Mesangial cell (primary cell): ENCODE data around the genes FDCSP, AMBN and PPBP.

DNA sequence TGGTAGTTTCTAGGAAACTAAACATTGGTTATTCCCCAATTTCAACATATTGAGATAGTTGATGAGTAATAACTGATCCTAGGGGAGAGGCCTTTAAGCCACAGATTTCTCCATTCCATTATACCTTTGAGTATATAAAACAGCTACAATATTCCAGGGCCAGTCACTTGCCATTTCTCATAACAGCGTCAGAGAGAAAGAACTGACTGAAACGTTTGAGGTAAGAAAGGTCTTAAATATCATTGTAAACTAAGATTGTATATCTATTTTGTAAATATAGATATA is at the start of gene FDCSP:
Gene FDCSP, plus strand, starts transcription at position 162 of the 285 bp plus-strand sequence.
- RAMPAGE, long total RNA, result no peak

DNA sequence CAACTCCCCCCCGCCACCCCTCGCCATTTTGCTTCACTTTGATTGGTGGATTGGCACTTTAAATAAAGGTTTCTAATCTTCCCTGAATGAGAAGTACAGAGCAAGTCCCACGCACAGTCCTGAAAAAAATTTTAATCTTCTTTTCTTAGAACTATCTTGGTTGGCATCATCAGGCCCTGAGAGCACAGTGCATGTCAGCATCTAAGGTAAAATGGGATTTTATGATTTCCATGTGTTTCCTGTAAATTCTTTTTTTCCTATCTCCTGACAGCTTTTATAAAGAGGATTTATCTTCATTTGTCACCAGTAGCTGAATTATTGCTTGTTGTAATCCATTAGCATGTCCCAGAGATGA is at the start of gene AMBN:
Gene AMBN, plus strand, starts transcription at position 89 of the 355 bp plus-strand sequence.
- RAMPAGE, long total RNA, result no peak

- RAMPAGE, long total RNA, result no peak
Measured at GRCh38 chr4:70703858-70704369, 15.6 kb downstream of the UTP3 start.

DNA sequence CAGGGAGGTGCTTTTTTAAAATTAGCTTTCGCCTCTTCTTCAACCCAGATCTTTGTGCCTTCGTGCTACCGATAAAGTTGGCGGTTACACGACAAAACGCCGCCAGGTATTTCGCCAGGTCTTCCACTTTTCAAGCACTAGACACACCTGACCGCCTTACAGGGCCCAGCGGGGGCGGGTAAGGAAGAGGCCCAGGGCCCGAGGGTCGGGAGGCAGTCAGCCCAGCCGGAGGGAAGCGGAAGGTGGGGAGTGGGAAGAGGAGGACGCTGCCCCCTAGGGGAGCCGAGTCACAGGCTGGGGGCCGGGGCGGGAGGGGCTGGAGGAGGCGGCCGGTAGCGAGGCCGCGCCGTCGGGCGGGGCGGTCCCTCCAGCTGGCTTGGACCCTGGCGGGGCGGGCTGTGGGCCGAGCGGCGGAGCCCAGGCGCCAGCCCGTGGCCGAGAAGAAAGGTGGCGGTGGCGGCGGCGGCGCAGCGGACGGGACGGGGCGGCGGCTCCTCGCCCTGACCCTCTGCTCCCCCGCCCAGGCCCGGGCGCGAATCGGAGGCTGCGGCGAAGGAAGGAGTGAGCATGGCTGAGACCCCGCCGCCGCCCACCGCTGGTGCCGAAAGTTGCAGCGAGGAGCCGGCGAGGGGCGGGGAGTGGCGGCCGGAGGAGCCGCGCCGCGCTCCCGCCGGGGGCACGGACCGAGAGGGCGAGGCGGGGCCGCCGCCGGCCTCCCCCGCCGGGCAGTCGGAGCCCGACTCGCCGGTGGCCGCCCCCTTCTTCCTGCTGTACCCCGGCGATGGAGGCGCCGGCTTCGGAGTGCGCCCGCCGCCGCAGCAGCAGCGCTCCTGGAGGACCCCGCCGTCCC is 16.3 kb downstream of the UTP3 start:
- RAMPAGE, long total RNA, result no peak

- RAMPAGE, long total RNA, result start-site peak on the minus strand at chr4:70831539-70831684, 12 reads
Measured at GRCh38 chr4:70831302-70831775, 8.4 kb downstream of the GRSF1 start.

GRCh38 chr4:70838591-70839175 is 1.0 kb downstream of the GRSF1 start:
- RAMPAGE, long total RNA, result no peak

DNA sequence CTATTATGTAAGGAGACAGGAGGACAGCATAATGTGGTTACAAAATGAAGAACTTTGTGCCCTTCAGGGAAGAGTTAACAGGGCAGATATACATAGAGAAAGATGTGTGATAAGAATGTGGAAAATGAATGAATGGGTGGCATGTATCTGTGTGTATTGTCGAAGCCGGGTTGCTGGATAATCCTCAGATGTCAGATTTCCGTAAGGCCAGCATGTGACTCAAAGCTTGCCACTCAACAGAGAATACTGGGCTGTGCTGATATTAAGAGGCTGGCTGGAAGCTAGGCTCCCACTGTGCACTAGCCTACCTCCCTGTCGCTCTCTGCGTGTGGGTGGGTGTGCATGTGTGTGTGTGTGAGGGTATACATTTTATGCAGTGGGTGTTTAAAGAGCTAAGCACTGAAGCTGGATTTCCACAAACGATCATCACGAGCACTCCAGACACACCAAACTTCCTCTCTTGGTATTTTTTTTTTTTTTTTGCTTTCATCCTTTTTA is 48.8 kb downstream of the SLC4A4 start:
- RAMPAGE, long total RNA, result no peak

- RAMPAGE, long total RNA, result no peak
Measured at GRCh38 chr4:71765395-71765781, 18.5 kb downstream of the GC start.

DNA sequence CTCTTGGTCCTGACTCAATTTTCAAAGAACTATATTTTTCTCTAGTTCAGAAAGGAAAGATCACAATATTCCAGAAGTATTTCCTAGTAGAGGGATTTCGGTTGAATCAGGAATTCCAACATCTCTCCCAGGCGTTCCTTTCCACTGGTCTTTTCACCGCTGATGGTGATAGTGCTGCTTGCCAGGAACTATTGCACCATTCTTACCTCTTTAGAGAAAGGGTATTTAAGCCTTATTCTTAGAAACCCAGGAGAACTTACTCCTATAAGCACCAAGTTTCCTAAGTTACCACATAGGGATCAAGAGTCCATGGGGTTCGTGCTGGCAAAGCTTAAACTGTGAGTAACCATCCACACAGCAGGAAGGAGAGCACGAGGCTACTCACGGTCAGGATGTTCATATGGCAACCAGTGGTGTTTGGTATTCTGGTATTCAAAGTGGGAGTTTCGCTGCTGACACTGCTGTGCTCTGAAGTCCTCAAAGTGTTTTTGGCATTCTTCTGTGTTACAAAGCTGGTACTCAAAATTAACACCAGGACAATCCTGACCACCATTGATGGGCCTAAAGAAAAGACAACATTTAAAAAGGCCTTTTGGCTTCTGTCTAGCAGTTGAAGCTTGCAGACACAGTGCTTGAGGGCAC is 257.0 kb downstream of the ADAMTS3 start:
- RAMPAGE, long total RNA, result no peak

GRCh38 chr4:72666821-72667447 is 97.9 kb upstream of the ADAMTS3 start:
- RAMPAGE, long total RNA, result no peak

GRCh38 chr4:73100021-73100695 is 30.6 kb upstream of the COX18 start:
- RAMPAGE, long total RNA, result no peak

- RAMPAGE, long total RNA, result no peak
Measured at GRCh38 chr4:73115548-73116140, 46.1 kb upstream of the COX18 start.

- RAMPAGE, long total RNA, result no peak
Measured at GRCh38 chr4:73139593-73140415, 70.3 kb upstream of the COX18 start.

DNA sequence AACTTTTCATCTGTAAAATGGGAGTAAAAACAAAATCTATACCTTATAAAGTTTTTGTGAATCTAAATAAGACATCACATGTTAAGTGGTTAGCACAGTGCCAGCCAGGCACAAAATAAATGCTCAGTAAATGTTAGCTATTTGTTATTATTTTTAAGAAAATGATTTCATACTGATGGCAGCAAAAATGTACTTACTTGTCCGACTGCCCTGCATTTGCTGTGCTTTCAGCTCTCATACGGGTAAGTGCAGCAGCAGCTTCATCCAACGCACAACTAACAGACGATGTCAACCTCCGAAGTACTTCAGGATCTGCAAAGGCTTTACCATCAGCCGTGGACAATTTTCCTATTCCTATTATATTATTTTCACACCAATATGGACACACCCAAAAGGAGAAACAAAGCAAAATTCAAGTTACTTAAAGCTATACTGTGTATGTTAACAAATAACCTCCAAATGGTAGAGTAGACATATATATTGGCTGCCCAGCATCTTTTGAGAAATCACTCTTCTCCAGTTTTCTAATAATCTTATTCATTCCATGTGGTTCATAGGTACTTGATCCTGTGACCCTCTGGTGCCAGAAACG is 91.6 kb upstream of the COX18 start:
- RAMPAGE, long total RNA, result no peak

- RAMPAGE, long total RNA, result no peak
Measured at GRCh38 chr4:73222326-73223622, 35.8 kb downstream of the ANKRD17 start.

DNA sequence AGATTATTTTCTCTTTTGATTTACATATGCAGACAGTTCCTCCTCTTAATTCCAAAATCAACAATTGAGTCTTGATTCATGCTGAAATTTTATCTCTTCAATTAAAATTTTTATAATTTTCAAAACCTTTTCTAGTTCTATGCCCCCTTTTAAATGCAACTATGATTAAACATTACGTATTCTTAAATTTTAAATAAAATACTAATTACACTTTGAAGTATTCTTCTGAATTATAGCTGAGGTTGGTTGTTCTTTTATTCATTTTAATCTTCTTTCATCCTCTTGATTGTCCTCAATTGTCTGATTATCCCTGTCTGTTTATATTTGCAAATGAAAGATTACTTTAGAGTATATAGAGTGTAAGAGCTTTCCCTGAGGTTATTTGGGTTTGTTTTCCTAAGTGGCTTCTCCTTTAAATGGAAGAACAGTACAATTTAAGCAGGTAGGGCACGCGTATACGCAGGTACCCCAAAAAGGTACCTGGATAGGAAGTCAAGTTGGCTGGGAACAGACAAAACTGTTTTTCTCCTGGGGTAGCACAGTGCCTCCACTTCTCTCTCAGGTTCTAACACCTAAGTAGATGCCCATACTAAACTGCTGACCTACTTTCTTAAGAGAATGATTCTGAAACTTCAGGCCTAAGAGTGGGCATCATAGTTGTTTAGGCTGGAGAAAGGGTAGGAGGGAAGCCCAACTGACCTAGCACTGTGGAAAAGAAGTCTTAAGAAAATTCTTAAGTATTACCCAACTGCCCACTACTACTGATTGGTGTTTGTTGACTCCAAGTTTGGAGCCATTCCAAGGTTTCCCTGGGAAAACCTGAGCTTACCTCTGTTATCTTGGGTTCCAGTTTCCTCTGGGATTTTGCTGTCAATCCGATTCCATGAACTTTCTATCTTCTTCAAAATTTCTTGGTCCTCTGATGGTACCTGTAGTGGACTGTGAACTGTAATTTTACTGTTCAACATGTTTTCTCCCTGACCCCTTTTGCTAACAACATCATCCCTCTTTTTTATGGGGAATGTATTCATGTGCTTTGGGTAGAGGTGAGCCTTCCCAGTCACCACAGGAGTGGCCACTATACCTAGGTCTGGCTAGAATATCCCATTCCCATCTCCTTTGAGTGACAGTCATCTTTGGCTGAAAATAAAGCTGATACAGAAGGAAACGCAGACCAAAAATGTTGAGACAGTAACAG is 24.0 kb downstream of the ANKRD17 start:
- RAMPAGE, long total RNA, result no peak

DNA sequence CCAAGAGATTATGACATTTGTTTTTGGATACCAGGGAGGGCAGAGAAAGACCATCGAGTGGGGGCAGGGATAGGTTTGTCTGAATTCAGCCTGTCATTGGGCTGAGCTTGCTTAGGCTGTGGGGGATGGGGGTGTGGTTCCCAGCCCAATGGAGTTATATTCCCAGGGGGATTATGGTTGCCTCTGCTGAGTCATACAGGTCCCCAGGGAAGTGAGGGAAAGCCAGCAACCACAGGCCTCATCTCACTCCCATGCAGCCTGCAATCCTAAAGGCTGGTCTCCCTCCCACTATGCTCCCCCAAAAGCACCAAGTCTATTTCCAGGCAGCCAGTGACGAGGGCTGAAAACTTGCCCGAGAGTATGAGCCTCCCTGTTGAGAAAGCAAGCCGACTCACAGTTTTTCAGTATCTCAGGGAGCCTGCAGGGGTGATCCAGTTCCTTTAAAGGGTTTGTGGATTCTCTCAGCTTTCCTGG is 39.3 kb downstream of the AFM start:
- RAMPAGE, long total RNA, result no peak

GRCh38 chr4:73599070-73599718 is 21.0 kb downstream of the RASSF6 start:
- RAMPAGE, long total RNA, result no peak

GRCh38 chr4:73720786-73721212 is 19.6 kb upstream of the CXCL8 start:
- RAMPAGE, long total RNA, result no peak

DNA sequence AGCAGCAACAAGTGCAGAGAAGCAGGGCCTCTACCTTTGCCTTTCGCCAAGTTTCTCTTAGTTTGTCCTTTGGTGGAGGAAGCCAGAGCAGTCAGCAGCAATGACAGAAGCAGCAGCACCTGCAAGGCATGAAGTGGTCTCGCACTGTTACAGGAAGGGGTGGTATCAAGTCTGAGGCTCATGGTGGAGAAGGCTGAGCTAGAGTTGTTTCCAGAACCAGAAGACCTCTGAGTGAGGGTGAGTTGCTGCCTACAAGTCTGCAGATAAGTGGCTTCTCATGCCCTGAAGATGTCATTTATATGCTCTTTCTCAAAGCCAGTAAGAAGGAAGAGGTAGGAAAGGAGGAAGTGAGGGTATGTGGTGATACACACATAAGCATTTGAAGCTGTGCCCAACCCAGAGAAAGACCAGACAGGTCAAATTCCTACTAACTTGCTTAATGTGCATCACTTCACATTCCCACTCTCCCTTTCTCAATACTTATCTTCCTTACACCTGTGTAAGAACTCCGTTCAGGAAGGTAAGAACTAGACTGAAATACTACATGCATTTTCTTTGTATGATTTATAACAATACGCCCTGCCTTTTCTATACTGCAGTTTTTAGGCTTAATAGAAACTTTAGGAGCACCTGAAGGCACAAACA is at the start of gene PPBP:
Gene PPBP, minus strand, starts transcription at position 269 of the 645 bp plus-strand sequence.
- RAMPAGE, long total RNA, result no peak